M059J (cell line): ENCODE measurements around a stretch of chr6.

GRCh38 chr6:2877779-2878488 is 25.2 kb downstream of the SERPINB9 start:
- RAMPAGE, long total RNA, result no peak

- RAMPAGE, long total RNA, result no peak
These were observed 5.1 kb upstream of the SERPINB6 start for GRCh38 chr6:2976443-2976860.

- RAMPAGE, long total RNA, result no peak
These were observed 6.8 kb upstream of the SERPINB6 start for GRCh38 chr6:2978042-2978593.

GRCh38 chr6:2981402-2982068 is 10.2 kb upstream of the SERPINB6 start:
- RAMPAGE, long total RNA, result no peak

DNA sequence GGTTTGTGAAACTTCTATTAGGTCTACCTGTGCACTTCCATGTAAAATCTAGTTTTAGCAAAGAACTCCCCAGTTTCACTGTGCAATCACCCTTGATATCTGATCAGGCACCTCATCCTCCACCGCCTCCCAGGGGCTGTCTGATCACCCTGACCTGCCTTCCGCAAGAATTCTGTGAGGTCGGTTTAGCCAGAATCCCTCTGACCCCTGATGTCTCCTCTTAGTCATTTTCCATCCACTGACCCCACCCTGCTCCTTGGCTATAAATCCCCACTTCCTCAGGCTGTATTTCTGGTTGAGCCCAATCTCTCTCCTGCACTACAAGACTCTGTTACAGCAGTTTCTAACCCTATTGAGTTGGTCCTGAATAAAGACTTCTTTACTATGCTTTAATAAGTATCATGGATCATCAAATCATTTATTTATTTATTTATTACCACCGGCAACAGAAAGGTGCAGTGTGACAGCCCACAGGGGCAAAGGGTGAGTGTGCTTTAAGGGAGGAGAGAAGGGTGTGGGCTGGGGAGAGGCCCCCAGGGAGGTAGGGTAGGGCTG is 11.1 kb upstream of the SERPINB6 start:
- RAMPAGE, long total RNA, result no peak

DNA sequence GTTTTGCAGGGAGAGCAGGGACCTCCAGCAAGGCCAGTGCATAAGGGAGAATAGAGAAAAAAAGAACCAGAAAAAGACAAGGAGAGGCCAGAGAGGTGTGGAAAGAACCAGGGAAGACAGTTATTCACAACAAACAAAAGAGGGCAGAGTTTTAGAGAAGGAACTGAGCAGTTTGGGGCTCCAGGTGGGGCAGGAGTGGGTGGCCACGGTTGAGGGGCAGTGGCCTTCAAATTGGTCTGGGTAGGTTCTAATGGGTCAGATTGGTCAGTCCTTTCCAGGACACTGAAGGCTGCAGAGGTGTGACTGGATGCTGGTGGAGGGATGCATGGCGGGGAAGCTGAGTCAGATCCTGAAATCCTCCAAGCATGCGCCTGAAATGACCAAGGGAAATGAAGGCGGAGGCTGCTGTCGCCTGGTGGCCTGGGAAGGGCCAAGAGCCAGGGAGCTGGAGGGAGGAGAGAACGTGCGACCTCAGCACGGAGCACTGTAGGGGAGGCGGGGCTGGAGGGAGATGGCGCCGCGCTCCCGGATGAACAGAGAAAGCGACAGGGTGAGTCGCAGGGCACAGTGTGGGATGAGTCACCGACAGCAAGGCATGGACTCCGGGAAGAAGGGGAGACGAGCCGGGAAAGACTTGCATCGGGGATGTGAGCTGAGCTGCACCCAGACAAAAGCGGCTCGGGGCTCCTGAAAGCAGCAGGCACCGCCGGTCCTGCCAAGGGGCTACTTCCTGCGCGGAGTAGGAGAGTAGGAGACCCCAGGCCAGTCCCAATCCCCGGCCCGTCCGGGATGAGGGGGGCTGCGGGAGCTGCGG is 11.3 kb upstream of the NQO2 start:
- RAMPAGE, long total RNA, result no peak

- RAMPAGE, long total RNA, result no peak
These were observed 27.2 kb downstream of the NQO2 start for GRCh38 chr6:3026772-3027340.

- RAMPAGE, long total RNA, result no peak
These were observed 14.8 kb upstream of the RIPK1 start for GRCh38 chr6:3053341-3054037.

DNA sequence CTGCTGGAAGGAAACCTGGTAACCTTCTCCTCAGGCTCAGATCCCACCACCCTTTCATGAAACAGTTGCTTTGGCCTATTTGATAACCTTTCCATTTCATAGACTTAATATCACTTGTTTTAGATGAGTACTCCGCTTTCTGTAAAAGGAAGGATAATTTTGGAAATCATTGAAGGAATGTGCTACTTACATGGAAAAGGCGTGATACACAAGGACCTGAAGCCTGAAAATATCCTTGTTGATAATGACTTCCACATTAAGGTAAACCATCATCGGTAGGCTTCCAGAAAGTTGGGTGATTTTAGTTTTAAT is 12.5 kb downstream of the RIPK1 start:
- RAMPAGE, long total RNA, result no peak

- RAMPAGE, long total RNA, result no peak
These were observed 18.7 kb downstream of the BPHL start for GRCh38 chr6:3136987-3137908.

DNA sequence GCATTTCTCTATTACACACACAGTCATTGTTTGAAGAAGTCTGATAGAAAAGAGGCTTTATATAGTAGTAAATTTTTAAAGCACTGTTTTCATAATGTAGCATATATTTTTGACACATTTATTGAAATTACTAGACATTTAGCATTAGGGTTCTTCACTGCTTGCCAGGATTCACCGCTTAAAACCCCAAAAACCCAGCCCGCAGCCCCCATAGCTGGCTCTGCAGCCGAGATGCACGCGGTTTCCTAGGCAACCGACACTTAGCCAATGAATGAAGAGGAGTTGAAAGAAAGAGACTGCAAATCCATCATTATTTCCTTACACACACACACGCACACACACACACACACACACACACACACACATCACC is 3.3 kb upstream of the TUBB2B start:
- RAMPAGE, long total RNA, result no peak

GRCh38 chr6:3259322-3260267 is 848 bp downstream of the PSMG4 start:
- RAMPAGE, long total RNA, result no peak

DNA sequence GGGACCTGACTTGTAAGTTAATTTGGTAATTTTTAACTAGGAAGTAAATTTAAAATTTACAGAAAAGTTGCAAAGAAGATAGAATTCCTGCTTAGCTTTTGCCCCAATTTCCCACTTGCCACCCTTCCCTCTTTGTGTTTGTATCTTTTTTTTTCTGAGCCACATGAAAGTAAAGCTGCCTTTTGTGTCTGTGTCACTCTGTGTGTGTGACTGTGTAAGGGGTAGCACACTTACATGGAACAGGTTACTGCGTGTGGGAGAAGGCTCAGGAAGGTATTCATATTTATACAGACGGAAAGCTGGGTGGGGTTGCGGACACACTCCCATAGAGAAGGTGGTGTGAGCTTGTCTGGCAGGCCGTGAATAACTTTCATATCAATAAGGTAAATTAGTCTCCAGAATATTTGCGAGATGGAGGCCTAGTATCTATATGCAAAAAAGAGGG is 6.0 kb downstream of the PSMG4 start:
- RAMPAGE, long total RNA, result no peak

DNA sequence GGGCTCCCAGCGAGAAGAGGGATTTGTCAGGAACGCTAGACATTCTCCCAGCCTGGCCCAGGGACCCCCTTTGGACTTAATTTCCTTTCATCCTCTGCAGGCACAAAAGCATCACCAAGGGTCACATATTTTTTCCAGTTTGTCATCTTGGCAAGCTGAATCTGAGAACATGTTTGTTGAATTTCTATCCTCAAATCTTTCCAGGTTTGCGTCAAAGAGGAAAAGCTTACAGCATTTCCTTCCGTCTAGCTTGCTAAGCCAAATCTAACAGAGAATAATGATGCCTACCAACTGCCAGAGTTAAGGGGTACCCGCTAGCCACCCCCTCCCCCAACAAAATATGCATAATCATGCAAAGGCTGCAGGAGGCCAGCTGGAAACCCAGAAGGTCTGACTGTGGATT is 23.0 kb downstream of the PSMG4 start:
- RAMPAGE, long total RNA, result no peak

- RAMPAGE, long total RNA, result no peak
These were observed 58.6 kb downstream of the PSMG4 start for GRCh38 chr6:3317217-3317785.

- RAMPAGE, long total RNA, result no peak
These were observed 92.5 kb downstream of the PSMG4 start for GRCh38 chr6:3350900-3351912.

GRCh38 chr6:3386156-3387196 is 70.4 kb downstream of the SLC22A23 start:
- RAMPAGE, long total RNA, result no peak

GRCh38 chr6:3393814-3394300 is 63.0 kb downstream of the SLC22A23 start:
- RAMPAGE, long total RNA, result no peak

GRCh38 chr6:3438173-3438788 is 18.6 kb downstream of the SLC22A23 start:
- RAMPAGE, long total RNA, result no peak

DNA sequence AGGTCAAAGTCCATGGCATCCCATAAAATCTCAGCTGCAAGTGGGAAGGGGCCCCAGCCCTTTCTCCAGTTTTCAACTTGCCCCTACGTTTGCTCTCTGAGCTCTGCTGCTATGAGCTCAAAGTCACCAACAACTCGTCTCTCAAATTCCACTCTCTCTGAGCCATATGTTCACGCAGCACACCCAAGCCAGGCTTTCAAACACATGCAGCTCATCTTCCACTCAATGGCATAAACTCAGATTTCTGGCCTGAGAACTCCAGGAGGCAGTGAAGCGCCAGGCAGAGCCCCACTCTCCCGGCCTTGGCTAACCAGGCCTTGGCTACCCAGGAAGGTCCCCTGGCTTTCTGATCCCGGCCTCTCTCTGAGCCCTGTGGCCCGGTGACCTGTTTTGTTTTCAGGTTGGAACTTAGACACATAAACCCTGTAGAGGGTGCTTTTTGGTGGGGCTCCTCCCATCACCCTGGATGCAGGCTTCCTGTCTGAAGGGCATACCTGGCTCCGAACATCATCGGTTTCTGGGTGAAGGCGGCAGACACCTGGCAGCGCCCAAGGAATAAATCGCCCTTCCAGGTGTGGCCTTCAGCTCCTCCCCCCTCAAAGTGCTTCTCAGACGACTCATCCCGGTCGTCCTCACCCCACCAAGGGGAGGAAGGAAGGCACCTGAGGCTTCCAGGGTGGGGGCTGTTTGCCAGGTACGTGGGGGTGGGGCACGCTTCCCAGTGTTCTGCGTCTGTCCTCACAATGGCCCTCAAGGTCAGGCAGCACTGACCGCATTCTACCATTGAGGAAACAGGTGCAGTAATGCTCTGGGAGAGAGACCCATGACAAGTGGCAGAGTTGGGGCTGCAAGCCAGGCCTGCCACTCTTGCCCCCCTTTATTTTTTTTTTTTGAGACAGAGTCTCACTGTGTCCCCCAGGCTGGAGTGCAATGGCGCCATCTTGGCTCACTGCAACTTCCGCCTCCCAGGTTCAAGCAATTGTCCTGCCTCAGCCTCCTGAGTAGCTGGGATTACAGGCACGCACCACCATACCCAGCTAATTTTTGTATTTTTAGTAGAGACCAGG is 12.2 kb downstream of the SLC22A23 start:
- RAMPAGE, long total RNA, result no peak